Tibial nerve (tissue), 3 donors: ENCODE measurements around a stretch of chr20.

- PRO-cap: no peak
- RAMPAGE, long total RNA, 3 experiments: no peak in any of the 3 experiments
Measured at GRCh38 chr20:19802481-19802854, 44.4 kb downstream of the RIN2 start.

- PRO-cap: unidirectional peak, plus-strand start at chr20:19889512
- RAMPAGE, long total RNA, 3 experiments: start-site peak on the plus strand in 1 of 3 experiments, at chr20:19889449-19889584 at its widest, 39 reads per replicate
Measured at GRCh38 chr20:19888771-19889899, 128.0 kb upstream of the NAA20 start.

DNA sequence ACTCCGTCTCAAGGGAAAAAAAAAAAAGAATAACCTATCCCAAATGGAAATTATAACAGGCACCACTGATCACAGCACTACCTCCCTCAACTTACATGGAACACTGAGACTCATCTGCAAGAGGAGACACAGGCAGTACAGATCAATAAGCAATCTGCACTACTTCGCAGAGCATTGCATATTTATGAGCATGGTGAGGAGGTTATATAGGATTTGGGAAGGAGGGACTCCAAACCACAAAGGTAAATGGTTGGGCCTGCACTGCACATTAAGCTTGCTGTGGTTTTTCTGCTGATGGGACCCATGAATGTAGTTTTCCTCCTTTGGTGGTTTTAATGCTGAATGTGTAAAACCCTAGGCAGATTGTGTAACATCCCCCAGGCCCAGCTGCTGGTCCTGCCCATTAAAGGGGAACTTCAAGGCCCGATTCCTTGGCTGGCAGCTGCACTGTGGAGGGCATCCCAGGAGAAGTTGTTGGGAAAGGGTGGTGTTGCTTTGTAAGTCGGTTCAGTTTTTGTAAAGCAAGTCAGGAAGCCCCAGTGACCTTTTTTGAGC lies 43.3 kb upstream of the NAA20 start:
- PRO-cap: no peak
- RAMPAGE, long total RNA, 3 experiments: no peak in any of the 3 experiments

- PRO-cap: no peak
- RAMPAGE, long total RNA, 3 experiments: no peak in any of the 3 experiments
Measured at GRCh38 chr20:19993854-19994356, 23.3 kb upstream of the NAA20 start.

DNA sequence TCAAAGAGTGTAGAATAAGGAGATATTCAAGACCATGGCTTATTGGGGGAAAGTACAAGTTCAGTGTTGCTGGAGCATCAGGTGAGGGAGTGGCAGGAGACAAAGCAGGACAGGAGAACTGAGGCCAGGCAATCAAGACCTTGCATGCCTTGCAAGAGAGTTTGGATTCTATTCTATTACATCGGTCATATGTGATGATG lies 81.9 kb downstream of the CFAP61 start:
- PRO-cap: no peak
- RAMPAGE, long total RNA, 3 experiments: no peak in any of the 3 experiments

DNA sequence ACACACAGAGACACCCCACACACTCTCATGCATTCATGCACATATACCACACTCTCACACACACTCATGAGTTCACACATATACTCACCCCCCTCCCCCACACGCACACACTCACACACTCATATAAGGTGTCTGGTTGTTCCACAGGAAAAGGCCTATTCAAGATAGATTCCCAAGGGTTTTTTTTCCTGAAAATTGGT lies 145.1 kb downstream of the CFAP61 start:
- PRO-cap: no peak
- RAMPAGE, long total RNA, 3 experiments: no peak in any of the 3 experiments

- PRO-cap: no peak
- RAMPAGE, long total RNA, 3 experiments: no peak in any of the 3 experiments
Measured at GRCh38 chr20:20303266-20304120, 64.4 kb upstream of the INSM1 start.

DNA sequence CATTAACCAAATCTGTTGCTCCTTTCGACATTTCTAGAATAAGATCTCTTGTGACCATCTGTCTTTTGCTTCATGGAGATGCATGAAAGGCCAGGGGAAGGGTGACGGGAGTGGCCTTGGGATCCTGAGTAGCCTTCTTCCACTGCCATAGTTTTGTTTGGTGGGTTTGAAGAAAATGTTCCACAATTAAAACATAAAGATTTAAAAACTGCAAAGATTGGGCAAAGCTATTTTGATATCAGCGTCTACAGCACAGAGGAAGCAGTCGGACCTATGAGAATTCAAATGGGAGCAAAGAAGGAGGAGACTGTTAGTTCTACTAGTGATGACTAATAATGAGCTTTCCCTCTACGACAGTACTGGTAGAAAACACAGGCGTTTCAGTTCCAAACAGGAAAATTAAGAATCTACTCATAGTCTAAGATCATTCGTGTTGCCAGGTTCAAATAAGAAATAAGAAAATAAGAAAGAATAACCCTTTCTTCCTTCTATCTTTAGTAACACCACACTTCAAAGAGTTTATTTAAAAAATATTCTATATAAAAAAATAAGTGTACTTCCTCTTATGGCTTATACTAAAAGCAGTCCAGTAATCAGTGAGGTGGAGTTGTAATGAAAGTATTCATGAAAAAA lies 121.2 kb downstream of the INSM1 start:
- PRO-cap: no peak
- RAMPAGE, long total RNA, 3 experiments: no peak in any of the 3 experiments

GRCh38 chr20:20490734-20491313 lies 122.9 kb downstream of the INSM1 start:
- PRO-cap: no peak
- RAMPAGE, long total RNA, 3 experiments: no peak in any of the 3 experiments

GRCh38 chr20:20492473-20492821 lies 124.5 kb downstream of the INSM1 start:
- PRO-cap: unidirectional peak, minus-strand start at chr20:20492642
- RAMPAGE, long total RNA, 3 experiments: no peak in any of the 3 experiments

DNA sequence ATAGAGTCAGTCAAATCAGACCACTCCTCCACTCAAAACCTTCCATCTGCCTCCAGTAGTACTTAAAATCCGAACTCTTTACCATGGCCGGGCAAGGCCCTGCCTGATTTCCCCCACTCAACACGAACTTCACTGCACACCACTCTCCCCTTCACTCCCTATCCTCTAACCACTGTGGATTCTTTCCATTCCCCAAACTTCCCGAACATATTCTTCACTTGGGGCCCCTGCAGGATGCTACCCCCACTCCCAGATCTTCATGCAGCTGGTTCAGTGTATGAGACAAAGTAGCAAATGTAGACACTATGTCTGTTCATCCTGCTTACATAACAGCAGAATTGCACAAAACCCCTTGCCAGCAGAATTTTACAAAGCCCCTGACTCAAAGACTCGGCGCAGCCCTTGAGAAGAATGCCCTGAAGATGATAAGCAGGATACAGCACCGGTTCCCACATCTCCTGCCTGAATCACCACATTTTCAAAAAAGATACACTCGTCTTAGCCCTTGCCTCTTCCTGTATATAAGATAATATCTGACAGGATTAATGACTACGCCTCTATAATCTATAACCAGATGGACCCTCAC lies 29.0 kb downstream of the RALGAPA2 start:
- PRO-cap: no peak
- RAMPAGE, long total RNA, 3 experiments: no peak in any of the 3 experiments

- PRO-cap: no peak
- RAMPAGE, long total RNA, 3 experiments: no peak in any of the 3 experiments
Measured at GRCh38 chr20:20752520-20753138, 40.2 kb upstream of the RALGAPA2 start.

DNA sequence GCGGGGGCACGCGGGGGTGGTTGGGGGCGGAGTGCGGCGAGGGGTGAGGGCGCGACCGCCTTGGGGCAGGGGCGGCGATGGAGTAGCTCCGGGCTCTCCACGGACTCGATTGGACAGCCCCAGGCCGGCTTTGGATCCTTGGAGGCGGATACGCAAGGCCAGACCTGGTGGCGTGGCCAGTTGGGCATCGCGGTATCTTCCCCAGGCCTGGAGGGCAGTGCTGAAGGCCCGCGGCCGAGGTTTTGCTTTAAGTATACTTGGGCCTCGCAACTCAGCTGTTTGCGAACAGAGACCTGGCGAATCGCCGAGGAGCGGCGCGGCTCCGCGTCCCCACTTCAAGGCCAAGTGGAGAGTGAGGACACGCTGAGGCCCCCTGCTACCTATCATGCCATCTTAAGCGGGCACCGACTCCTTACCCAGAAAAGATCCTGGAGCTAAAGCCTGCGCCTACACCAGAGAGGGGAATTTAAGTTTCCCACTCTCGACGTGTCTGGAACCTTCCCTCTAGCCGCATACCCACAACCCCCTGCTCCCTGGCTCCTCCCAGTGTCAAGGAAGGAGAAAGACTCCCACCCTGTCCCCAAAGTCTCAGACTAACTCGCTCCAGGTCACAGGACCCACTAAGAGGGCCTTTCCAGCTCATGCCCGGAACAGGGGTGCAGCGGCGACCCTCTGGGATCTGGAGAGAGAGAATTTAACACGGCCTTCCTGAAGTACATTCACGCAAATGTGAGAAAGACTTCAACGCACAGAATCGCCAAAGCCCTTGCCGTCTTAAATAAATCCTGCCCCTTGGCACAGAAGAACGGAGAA lies 23.8 kb upstream of the KIZ start:
- PRO-cap: no peak
- RAMPAGE, long total RNA, 3 experiments: no peak in any of the 3 experiments

GRCh38 chr20:21521191-21522237 lies 7.7 kb upstream of the NKX2-2 start:
- PRO-cap: no peak
- RAMPAGE, long total RNA, 3 experiments: no peak in any of the 3 experiments

- PRO-cap: no peak
- RAMPAGE, long total RNA, 3 experiments: no peak in any of the 3 experiments
Measured at GRCh38 chr20:21530006-21530257, 16.1 kb upstream of the NKX2-2 start.

DNA sequence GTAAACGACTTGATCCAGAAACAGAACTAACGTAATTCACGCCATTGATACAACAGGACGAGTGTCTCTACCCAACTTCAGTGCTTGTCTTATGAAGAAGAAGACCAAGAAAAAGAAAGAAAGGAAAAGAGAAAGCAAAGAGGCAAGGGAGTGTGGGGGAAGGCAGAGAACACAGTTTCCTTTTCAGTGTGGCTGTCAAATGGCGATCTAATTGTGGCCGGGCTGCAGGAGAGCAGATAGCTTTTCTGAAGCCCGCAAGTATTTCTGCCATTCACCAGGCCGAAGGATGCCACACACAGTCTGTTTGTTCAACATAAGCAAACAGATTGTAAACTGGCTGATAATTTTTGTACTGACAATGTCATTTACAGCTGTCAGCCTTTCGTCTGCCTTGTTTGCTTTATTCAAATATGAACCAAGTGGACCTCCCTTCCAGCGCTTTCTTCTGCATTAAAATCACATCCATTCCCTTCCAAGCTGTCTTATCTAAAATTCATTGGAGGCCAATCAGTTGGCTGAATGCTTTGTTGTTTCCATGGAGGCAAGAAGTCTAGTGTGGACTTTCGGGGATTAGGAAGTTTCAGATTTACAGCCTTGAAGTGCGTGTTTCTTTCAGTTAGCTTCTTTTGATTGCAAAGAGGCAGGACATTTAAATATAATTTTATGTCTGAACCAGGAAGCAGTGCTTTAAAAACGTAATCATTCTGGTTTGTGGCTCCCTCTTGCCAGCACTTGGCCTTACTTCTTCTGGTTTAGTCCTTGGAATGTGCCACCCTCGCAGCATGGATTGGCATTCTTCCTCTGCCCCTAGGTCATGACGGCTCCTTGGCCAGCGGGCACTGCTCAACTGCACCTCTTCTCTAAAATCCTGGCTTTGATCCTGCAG lies 180.4 kb downstream of the FOXA2 start:
- PRO-cap: no peak
- RAMPAGE, long total RNA, 3 experiments: no peak in any of the 3 experiments

GRCh38 chr20:22568710-22569333 lies 15.6 kb downstream of the FOXA2 start:
- PRO-cap: no peak
- RAMPAGE, long total RNA, 3 experiments: no peak in any of the 3 experiments

DNA sequence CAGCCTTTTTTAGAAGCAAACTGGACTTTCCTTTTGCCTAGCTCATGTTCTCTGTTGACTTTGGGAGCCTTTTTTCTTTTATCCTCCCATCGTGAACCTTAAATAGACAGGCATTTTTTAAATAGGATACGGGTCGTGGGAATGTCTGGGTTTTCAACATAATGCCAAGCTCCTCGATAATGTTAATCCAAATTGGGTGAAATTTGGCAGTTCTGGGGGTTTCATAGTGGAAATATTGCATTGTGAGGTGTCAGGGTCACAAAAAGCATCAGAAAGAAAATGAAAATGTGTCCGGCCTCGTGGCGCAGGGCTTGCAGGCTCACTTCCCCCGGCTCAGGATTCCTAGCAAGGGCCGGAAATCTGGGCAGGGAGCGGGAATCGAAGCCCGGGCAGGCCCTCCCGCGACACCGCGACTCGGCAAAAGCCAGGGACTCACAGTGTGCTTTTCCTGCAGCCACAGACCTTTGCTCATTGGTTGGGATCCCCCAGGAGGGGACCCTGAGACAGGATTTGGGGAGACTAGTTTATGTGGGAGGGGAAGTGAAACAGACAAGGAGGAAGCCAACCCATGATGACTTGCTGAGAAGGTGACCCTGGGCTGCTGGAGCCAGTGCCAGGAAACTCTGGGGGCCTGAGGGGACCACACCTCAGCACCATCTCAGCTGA lies 771 bp upstream of the CD93 start:
- PRO-cap: no peak
- RAMPAGE, long total RNA, 3 experiments: no peak in any of the 3 experiments

DNA sequence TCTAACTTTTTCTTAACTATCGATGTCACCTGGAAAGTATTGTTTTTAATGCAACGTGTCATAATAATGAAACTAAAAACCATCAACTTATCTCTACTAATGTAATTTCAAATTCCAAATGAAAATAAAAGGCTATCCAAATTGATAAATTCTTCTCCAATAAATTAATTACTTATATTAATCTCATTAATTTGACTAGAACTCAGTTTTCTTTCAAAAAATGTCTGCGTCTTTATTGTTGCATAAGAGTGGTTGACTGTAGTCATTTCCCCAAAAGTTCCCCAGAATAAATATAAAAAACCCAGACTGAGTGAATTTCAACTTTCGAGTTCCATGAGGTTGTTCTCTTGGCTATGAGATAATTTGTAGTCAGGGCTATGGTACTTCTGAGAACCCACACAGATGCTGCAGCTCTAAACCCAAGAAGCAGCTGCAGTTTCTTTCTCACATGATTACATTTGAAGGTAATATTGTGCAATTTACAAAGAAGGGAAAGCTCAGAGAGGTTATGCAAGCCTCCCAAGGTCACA lies 29.5 kb upstream of the CD93 start:
- PRO-cap: no peak
- RAMPAGE, long total RNA, 3 experiments: no peak in any of the 3 experiments

DNA sequence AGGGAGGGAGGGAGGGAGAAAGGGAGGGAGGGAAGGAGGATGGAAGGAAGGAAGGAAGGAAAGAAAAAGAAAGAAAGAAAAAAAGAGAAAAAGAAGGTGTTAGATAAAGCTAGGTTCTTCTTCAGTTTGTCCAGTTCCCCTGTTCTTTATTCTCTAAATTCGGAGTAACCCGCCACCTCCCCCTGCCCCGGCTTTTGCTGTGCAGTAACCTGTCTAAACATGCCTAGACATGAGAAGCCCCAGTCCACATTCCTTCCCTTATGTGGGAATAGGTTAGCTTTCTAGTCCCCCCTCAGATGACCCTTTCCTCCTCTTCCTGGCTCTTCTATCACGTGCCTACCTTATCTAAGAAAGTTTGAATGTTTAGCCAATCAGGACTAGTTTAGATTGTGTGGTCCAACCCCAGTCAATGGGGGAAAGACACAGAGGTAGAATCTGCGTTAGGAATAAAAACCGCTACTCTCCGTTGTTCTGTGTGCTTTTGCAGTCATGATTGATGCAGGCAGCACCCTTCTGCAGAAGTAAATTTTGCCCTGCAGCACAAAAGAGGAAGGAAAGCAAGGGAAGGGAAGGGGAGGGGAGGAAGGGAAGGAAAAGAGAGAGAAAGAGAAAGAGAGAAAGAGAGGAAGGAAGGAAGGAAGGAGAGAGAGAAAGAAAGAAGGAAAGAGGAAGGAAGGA lies 69.0 kb upstream of the CD93 start:
- PRO-cap: no peak
- RAMPAGE, long total RNA, 3 experiments: no peak in any of the 3 experiments